Measurements from ENCODE around the genes MIER2, C2CD4C, POLRMT, ELANE and R3HDM4.

- RAMPAGE, total RNA, result no peak
These were observed 24.1 kb downstream of the PLPP2 start for GRCh38 chr19:266991-267657.

DNA sequence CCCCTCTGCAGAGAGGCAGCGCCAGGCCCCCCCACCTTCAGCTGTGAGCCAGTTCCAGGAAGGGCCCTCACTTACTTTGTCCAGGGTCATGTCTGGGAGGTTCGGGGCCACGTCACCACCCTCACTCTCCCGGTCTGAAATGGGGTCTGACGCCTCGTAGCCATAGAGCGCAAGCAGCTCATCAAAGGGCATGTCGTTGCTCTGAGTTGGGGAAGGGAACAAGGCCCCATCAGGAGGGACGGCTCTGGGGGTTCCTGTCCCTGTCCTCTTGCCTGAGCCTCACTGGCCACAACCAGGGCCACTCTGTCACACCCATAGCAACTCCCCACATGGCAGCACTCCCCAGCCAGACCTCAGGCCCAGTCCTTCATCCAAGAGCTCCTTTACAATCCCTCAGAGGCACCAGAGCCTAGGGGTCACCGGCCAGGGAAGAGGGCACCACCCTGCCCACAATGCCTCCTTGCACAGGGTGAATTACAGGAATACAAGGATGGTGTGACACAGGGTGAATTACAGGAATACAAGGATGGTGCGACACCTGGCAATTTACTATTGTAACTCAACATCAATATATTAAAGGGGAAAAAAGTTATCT, 16.7 kb downstream of the MIER2 start:
- RAMPAGE, total RNA, result no peak

DNA sequence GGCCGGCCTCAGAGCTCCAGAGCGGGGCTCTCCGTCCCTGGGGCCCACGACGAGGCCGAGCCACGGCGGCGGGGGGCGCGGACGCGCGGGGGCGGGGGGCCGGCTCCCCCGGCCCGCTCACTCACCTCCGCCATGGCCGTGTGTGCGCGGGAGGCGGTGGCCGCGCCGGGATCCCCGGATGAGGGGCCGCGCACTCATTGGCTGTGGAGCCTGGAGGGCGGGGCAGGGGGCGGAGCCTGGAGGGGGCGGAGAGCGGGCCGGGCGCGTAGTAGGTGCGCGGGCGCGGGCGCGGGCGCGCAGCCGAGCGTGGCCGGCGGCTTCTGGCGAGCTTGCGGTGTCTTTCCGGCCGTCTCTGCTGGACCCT, at the start of gene MIER2:
Gene MIER2, minus strand, starts transcription at position 148 of the 364 bp plus-strand sequence.
- RAMPAGE, total RNA, result no peak

- RAMPAGE, total RNA, result no peak
These were observed 1.6 kb downstream of the THEG start for GRCh38 chr19:374290-374576.

DNA sequence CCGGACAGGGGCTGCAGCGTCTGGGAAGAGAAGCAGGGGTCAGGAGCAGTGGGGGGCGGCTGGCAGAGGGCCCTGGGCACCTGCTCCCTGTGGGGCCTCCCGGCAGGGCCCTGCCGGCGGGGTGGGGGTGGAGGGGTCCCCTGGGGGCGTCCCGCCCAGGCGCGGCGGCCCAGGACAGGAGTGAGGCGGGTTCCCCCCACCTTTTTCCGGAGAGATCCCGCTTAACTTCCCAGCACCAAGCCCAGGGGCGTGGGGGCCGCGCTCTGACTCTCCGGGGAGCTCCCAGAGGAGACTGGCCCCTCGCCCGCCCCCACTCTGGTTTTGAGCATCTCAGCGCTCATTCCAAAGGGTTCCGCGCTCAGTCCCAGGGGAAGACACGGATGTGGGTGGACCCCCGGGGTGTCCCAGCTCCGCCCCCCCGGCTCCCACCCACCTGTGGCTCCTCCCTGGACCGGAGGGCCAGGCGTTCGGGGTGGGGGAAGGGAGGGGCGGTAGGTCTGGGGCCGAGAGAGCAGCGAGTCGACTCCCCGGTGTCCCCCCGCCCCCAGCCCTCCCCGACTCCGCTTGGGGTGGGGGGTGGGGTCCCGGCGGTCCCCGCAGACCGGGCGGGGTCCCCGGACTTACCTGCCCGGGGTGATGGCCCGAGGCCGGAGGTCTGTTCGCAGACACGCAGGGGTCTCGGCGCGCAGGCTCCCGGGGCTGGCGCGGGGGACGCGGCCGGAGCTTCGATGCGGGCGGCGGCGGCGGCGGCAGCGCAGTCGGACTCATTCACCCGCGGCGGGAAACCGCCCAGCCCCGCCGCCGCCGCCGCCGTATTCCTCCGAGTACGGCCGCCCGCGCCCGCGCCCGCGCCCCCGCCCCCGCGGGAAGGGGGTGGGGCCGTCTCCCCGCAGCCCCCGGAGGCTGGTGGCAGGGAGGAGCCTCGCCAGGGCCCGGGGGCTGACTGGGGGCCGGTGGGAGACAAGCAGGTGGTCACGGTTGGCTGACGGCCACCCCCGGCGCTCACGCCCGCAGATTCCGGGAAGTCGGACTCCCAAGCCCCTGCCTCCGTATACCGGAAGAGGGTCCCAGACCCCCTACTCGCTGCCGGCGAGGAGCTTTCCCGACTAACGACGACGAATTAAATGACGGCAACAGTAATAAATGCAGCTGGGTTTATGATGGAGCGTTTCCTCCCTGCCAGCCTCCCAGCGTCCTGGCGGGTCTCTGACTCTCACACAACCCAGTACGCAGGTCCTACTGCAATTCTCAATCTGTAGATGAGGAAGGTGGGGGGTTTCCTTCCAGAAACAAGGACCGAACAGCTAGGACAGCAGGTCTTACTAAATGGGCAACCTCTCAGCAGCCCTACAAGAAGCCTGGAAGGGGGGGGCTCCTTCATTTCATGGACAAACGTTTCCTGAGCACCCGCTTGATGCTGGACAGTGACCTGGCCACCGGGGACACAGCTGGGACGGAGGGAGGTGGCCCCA, at the start of gene C2CD4C:
Gene C2CD4C, minus strand, starts transcription at position 766 of the 1,472 bp plus-strand sequence.
- RAMPAGE, total RNA, result no peak

- RAMPAGE, total RNA, result no peak
These were observed 7.0 kb upstream of the MADCAM1 start for GRCh38 chr19:488922-490031.

- RAMPAGE, total RNA, result no peak
These were observed 1.4 kb downstream of the TPGS1 start for GRCh38 chr19:508598-509175.

DNA sequence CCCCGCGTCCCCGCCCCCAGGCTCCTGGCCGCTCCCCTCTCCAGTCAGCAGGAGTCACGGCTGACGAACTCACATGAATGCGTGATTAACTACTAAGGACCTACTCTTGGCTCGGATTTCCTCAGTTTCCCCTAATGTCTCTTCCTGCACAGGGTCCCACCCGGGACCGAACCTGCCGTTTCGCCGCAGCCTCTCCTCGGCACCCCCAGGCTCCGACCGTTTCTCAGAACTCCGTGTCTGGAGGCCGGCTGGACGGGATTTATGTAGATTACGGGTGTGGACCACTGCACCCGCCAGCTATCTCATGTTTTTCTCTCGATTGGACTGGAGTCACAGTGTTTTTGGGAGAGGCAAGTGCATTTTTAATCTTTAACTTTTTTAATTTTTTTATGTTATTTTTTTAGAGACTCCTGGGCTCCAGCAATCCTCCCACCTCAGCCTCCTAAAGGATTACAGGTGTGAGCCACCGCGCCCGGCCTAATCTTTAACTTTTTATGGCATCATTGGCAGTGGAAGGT, 8.7 kb downstream of the GZMM start:
- RAMPAGE, total RNA, result no peak

GRCh38 chr19:610157-610537, 20.5 kb downstream of the HCN2 start:
- RAMPAGE, total RNA, result no peak

GRCh38 chr19:633251-634040, at the start of gene POLRMT:
Gene POLRMT (minus strand): TSS chr19:633537.
- RAMPAGE, total RNA, result no peak

GRCh38 chr19:646824-647103, 7.1 kb downstream of the FGF22 start:
- RAMPAGE, total RNA, result no peak

DNA sequence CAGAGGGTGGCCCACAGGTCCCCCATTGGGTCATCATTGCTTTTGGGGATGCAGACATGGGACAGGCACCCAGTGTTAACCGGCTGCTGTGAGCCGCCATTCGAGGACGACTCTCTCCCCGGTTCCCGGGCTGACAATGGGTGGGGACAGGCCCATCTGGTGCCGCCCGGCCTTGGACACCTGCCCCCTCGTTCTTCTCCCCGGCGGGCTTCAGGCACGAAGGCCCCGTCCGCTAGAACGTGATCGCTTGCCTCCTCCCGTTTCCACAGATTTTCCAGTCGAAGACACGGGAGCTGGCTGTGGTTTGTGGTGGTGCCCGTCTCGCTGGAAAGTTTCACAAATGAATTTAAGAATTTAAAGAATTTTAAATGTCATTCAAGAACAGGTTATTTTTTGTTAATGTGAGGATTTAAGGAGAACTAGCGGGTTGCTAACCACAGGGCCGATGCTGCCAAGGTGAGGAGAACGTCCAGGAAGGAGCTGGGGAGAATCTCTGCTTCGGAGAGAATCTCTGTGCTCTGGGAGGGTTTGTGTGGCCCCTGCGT, 2.1 kb downstream of the PALM start:
- RAMPAGE, total RNA, result no peak

DNA sequence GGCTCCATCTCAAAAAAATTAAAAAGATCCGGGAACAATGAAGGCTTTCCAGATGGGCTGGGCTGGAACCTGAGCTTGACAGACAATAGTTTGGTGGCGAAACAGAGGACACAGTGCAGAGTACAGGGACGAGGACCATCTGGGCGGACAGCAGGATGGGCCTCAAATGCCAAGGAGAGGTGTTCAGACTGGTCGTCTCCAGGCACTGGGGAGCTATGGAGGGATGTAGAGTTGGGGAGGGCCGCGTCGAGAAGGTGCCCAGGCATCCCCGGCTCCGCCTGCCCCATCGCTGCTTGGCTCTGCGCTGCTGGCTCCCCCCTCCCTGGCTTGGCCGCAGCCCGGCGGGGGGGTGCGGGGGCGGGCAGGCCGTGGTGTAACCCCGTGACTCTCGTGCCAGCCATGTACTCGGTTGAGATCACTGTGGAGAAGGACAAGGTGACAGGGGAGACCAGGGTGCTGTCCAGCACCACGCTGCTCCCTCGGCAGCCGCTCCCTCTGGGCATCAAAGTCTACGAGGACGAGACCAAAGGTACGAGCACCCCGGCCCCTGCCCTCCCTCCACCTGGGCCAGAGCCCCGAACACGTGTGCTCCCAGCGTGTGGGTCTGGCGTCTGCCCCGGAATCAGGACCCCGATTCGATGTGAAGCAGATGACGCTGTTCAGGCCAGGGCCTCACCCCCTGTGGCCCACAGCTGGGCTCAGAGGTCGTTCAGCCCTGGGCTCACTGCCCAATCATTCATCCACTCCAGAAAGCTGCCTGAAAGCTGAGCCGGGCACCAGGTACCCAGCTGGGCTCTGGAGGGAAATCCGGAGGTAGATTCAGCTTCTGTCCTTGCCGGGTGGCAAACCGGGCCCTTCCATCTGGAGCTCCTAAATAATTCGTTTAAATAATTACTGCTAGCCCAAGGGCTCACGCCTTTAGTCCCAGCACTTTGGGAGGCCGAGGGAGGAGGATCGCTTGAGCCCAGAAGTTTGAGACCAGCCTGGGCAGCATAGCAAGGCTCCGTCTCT, 10.7 kb upstream of the MISP start:
- RAMPAGE, total RNA, result no peak

DNA sequence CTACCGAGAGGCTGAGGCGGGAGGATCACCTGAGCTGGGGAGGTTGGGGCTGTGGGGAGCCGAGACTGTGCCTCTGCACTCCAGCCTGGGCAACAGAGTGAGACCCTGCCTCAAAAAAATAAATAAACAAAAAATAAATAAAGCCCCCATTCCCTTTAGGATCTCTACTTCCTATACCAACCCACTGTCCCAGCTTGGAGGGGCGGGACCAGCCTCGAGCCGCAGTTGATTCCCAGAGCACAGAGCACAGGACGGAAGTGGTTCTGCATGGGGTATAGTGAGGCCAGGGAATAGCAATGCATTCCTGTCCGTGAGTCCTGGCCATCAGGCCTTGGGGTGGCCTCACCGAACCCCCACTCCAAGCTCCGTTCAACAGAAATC, 4.9 kb upstream of the PTBP1 start:
- RAMPAGE, total RNA, result no peak

GRCh38 chr19:852192-852391, at the start of gene ELANE:
Gene ELANE (plus strand): TSS chr19:852303.
- RAMPAGE, total RNA, result no peak

GRCh38 chr19:879776-880464, 13.1 kb downstream of the MED16 start:
- RAMPAGE, total RNA, result no peak

DNA sequence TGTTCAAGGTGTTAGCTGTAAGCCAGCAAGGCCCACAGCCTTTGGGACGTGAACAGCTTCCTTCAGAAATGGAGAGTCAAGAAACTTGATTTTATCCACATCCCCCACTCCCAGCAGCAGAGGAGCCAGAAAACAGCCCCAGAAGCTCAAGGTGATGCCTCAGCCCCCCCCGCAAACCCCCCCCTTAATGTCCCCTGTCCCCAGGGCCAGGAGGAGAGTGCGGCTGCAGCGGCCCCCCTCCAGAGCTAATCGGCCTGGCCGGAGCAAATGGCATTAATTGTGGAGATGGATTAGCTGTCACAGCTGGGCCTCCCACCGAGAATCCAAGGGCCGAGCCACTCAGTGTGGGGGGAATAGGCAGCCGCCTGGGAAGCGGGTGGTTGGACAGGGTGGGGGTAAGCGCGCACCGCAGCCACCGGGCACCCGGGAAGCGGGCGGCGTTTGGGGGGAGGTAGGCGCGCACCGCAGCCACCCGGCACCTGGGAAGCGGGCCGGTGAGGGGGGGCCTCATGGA, 9.9 kb downstream of the R3HDM4 start:
- RAMPAGE, total RNA, result no peak

DNA sequence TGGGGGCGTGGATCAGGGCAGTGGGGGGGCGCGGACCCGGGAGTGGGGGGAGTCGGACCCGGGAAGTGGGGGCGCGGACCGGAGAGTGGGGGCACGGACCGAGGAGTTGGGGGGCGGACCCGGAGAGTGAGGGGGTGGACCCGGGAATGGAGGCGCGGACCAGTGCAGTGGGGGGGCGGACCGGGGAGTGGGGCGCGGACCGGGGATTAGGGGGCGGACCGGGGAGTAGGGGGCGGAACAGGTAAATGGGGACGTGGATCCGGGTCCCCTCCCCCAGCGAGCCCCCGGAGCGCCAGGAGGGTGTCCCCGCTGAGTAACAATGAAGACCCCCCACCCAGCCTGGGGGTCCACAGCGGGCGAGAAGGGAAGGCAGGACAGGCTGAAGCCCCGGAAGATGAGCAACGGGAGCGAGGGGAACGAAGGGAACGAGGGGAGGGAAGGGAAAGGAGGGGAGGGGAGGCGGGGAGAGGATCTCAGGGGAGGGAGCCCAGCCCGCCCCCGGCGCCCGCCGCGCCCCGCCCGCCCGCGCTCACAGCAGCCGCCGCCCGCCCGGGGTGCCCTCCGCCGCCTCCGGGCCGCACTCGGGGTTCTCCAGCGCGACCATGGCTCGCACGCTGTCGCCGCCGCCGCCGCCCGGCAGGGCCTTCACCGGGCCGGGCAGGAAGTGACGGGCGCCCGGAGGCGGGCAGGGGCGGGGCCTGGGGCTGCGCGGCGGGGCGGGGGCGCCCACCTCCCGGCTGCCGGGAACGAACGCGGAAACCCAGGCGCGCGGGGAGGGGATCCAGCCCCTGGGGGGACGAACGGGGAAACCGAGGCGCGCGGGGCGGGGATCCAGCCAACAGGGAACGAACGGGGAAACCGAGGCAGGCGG, at the start of gene R3HDM4:
Gene R3HDM4, minus strand, starts transcription at position 666 of the 871 bp plus-strand sequence.
- RAMPAGE, total RNA, result no peak

DNA sequence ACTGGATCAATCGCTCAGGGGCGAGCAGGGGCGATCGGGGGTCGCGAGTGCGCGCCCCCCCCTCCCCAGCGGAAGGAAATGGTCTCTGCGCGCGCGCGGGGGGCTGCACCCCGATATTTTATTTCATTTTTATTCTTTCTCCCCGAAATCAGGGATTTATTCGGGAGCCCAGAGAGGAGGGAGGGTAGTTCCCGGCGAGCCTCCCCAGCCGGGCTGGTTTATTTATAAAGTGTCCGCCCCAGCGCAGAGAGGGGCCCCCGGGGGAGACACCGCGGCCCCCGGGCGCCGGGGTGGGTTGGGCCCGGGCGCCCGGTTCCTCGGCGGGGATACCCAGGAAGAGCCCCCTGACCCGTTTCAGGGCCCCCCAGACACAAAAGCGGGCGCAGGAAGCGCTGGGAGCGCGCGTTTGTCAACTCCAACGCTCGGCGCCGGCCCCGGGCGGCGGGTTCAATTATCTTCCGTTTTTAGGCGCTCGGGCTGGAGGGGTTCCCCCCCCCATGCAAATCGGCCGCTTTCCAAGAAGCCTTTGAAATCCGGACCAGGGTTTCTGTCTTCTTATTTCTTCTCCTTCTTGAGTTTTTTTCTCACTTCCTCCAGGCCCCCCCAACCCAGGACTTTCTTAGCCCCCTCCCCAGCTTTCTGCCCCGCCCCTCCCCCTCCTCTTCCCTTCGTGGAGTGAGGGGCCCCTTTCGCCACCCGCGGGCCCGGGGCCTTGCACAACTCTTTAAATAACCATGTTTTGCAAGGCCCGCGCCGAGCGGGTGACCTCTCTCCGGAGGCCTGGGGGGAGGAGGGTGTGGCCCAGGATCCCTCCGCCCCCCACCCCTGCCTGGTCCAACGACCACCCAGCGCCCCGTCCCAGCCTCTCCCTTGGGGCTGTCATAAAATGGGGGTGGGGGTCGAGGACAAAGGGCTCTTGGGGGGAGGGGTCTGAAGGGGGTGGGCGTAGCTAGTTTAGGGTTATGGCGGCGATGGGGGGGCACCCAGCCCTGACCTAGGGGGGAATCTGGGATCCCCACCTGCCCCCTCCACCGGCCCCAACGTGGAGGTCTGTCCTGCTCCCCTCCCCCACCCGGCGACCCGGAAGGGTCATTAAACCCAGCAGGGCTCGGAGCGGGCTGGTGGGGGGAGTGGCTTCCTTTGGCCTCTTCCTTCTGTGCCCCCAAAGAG, 946 bp downstream of the ARID3A start:
- RAMPAGE, total RNA, result no peak

GRCh38 chr19:952311-953063, 26.7 kb downstream of the ARID3A start:
- RAMPAGE, total RNA, result no peak

Measured in foreskin keratinocyte (primary cell).